GM19240 (cell line): ENCODE measurements around a stretch of chr14.

- RRBS = no CpG with 5 or more reads among the region's 53 CpGs
These were observed 2.5 kb downstream of the TMEM121 start for GRCh38 chr14:105528842-105529338.

- RRBS = no CpG with 5 or more reads among the region's 13 CpGs
These were observed 335.5 kb downstream of the TMEM121 start for GRCh38 chr14:105861636-105862589.

DNA sequence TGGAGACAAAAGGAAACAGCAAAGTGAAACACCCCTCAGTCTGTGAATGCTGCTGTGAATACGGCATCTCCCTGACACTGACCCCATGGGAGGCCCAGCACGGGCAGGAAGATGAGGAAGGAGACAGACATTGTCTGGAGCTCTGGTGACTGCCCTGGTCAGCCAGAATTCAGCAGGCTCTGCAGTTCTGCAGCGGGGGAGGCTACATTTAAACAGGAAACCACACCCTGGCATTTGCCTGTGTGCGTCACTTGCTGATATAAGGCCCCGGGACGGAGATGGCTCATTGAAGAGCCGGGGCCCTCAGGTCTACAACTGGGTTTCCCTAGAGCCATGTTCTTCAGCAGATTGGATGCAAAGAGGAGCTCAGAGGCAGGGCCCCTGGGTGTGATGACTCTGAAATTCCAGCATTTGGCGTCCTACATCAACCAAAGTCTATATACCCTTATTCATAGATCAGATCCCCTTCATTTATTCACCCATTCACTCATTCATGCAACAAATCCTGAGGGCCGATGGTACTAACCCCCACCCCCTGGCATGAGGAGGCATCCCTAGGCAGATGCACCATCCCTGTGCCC lies 413.8 kb downstream of the TMEM121 start:
- RRBS = no CpG with 5 or more reads among the region's 9 CpGs

DNA sequence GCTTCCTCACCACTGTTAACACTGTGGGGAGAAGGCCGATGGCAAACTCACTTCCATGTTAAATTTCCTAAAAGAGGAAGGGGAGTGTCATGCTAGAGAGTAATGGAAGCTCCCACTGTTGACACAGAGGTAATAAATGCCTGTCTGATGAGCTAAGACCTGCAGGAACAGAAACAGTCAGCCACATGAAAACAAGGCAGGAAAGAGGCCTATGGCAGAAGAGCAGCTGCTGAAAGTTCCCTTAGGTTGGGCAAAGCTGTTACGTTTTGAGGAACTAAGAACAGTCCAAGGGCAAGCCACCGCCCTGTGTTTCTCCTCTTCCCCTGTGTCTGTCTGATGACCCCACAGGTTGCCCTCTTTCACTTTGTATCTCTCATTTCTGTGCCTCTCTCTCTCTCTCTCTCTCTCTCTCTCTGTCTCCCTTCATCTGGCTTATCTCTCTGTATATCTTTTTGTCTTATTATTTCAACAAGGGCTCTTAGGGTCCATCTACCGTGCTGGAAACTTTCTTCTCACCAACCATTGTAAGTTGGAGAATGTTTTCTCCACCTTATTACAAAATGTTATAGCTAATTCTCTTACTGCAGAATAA lies 422.7 kb downstream of the TMEM121 start:
- RRBS = no CpG with 5 or more reads among the region's 4 CpGs

GRCh38 chr14:106025547-106025890 lies 499.1 kb downstream of the TMEM121 start:
- RRBS = no CpG with 5 or more reads among the region's 1 CpG

GRCh38 chr14:106276920-106277409 lies 750.6 kb downstream of the TMEM121 start:
- RRBS = 13% methylated on average over 1 of the region's 5 CpGs

- RRBS = no CpG with 5 or more reads among the region's 4 CpGs
These were observed 810.3 kb downstream of the TMEM121 start for GRCh38 chr14:106336782-106337061.

- RRBS = 96% methylated on average over 4 of the region's 11 CpGs
These were observed 980.7 kb downstream of the TMEM121 start for GRCh38 chr14:106506812-106507695.

- RRBS = no CpG with 5 or more reads among the region's 3 CpGs
These were observed 1031.0 kb downstream of the TMEM121 start for GRCh38 chr14:106557290-106557795.

- RRBS = no CpG with 5 or more reads among the region's 4 CpGs
These were observed 1149.0 kb downstream of the TMEM121 start for GRCh38 chr14:106675335-106675768.

- RRBS = 2% methylated on average over 5 of the region's 46 CpGs
These were observed 1318.1 kb downstream of the TMEM121 start for GRCh38 chr14:106844313-106845011.